Tongue (tissue), 2 donors: ENCODE measurements around a stretch of chr2.

GRCh38 chr2:54589239-54589983 is 133.3 kb downstream of the SPTBN1 start:
- RAMPAGE, long total RNA: no peak

DNA sequence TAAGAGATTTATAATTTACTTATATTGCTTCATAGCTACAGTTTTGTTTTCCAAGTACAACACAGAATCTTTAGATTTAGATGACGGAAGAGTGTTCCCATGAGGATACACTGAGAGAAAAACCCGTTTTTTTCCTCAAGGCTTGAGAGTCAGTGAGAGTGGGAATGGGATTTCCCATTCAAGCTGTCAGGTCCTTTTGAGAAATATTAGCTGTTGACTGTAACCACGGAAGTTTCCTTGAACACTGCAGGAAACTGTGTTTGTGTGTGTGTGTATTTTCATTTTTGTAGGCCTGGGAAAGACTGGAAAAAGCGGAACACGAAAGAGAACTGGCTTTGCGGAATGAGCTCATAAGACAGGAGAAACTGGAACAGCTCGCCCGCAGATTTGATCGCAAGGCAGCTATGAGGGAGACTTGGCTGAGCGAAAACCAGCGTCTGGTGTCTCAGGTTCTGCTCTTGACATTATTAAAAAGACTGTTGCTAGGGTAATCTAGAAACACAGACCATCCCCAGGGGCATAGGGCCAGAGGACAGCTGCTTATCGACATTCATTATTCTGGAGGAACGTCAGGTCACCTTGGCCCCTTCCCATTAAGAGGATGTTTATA is 98.8 kb upstream of the EML6 start:
- RAMPAGE, long total RNA: no peak

DNA sequence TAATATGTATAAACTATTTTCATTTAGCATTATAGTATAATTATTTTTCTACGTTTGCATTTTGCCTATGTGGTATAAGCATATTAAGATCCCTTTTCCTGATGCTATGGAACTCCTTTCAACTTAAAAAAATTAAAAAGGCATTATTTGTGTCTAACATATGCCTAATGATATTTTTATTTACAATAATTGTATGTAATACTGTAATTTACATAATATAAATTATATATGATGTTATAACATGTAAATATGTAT is 87.4 kb upstream of the EML6 start:
- RAMPAGE, long total RNA: no peak

DNA sequence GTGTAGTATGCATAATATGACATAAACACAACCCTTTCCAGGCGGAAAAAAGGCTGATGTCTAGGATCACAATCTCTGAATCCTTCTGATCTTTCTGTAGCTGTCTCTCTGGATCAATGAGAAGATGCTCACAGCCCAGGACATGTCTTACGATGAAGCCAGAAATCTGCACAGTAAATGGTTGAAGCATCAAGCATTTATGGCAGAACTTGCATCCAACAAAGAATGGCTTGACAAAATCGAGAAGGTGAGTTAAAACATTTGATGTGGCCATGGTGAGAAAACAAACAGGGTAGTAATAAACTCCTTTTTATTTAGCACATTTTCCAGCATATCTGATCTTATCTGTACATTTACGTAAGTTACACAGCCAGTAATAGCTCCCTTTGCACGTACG is 80.6 kb upstream of the EML6 start:
- RAMPAGE, long total RNA: no peak

- RAMPAGE, long total RNA: no peak
Measured at GRCh38 chr2:54657560-54658065, 65.8 kb upstream of the EML6 start.

GRCh38 chr2:54708351-54709031 is 15.0 kb upstream of the EML6 start:
- RAMPAGE, long total RNA: no peak

GRCh38 chr2:54955526-54956179 is 94.6 kb downstream of the RTN4 start:
- RAMPAGE, long total RNA: no peak

GRCh38 chr2:55014920-55015455 is 35.3 kb downstream of the RTN4 start:
- RAMPAGE, long total RNA: no peak

GRCh38 chr2:55024040-55024495 is 26.2 kb downstream of the RTN4 start:
- RAMPAGE, long total RNA: no peak

GRCh38 chr2:55111611-55112227 is 61.5 kb upstream of the RTN4 start:
- RAMPAGE, long total RNA: no peak

- RAMPAGE, long total RNA: no peak
Measured at GRCh38 chr2:55136166-55136600, 85.9 kb upstream of the RTN4 start.

GRCh38 chr2:55140560-55141169 is 90.4 kb upstream of the RTN4 start:
- RAMPAGE, long total RNA: no peak

DNA sequence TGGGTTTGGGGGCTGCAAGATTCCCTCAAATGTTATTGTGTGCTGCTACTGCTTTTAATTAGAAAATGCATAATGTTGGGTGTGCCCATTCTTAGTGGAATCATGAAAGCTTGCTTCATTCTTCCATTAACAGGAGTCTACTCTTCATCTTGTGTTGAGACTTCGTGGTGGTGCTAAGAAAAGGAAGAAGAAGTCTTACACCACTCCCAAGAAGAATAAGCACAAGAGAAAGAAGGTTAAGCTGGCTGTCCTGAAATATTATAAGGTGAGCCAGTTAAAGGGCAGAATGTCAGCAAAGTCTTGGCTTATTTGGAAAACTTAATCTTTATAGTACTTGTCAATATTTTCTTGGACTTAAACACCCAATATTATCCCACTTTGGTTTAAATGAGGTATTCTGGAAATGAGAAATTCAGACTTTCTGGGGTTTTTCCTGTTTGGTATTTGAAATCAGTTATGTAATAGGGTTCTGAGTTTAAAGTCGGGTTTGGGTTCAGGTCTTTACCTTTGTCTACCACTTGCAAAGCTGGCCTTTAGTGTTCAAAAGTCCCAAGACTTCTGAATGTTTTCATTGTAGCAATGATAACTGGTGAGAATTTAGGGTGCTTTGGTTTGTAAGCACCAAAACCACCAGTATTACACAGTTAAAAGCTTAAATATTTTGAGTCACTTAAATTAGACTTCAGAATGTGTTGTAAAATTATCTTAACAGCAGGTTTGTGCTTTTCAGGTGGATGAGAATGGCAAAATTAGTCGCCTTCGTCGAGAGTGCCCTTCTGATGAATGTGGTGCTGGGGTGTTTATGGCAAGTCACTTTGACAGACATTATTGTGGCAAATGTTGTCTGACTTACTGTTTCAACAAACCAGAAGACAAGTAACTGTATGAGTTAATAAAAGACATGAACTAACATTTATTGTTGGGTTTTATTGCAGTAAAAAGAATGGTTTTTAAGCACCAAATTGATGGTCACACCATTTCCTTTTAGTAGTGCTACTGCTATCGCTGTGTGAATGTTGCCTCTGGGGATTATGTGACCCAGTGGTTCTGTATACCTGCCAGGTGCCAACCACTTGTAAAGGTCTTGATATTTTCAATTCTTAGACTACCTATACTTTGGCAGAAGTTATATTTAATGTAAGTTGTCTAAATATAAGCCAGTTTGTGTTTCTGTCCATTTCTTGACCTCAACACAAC is 2.6 kb downstream of the RPS27A start:
- RAMPAGE, long total RNA: no peak

DNA sequence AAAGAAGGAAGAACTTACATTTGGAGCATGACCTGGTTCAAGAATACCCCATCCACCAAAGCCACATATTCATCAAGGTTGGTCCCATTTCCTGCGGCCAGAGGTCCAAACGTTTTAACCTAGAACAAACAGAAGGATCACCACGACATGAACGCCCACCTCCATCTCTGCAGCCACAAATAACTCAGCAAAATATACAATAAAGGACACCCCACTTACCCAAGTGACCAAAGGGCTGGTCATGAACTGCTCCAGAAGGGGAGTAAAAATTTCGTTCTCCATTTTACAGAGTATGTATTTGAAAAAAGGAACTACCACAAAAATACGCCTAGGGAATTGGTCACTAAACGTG is 882 bp downstream of the CCDC88A start:
- RAMPAGE, long total RNA: no peak

DNA sequence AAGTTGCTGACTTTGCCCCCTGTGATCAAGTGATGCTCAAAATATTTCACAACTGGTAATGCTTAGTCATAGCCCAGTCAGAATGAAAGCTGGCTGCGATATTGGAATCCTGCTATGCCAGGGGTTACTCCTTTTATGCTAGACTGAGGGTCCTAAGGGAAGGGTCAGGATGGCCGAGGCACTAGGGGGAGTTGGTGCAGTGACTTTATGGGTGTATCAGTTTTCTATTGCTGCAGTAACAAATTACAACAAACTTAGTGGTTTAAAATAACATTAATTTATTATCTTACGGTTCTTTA is 19.4 kb upstream of the CFAP36 start:
- RAMPAGE, long total RNA: no peak

- RAMPAGE, long total RNA: no peak
Measured at GRCh38 chr2:55530766-55531239, 11.3 kb downstream of the CFAP36 start.

GRCh38 chr2:55809703-55810263 is 113.8 kb downstream of the EFEMP1 start:
- RAMPAGE, long total RNA: no peak

GRCh38 chr2:55922823-55923624 is 558 bp downstream of the EFEMP1 start:
- RAMPAGE, long total RNA: no peak

- RAMPAGE, long total RNA: no peak
Measured at GRCh38 chr2:56009096-56009521, 85.5 kb upstream of the EFEMP1 start.

GRCh38 chr2:56184374-56185189 is 792 bp downstream of the CCDC85A start:
- RAMPAGE, long total RNA: no peak